BJ (cell line): ENCODE results near the gene SLC2A14.

GRCh38 chr12:7107883-7109014 is 765 bp downstream of the C1RL start:
- CAGE, long polyA plus RNA = start-site peak on the plus strand at chr12:7108616-7108681, 86 and 42 reads in 2 replicates
- RRBS = 3% methylated on average over 15 of the region's 35 CpGs

- CAGE, long polyA plus RNA = no peak
- RRBS = no CpG with 5 or more reads among the region's 5 CpGs
Measured at GRCh38 chr12:7134048-7134440, 3.9 kb downstream of the CLSTN3 start.

- CAGE, long polyA plus RNA = no peak
- RRBS = no CpG with 5 or more reads among the region's 2 CpGs
Measured at GRCh38 chr12:7197891-7198241, 8.4 kb downstream of the PEX5 start.

- CAGE, long polyA plus RNA = no peak
- RRBS = no CpG with 5 or more reads among the region's 6 CpGs
Measured at GRCh38 chr12:7373335-7373728, 69.5 kb downstream of the ACSM4 start.

DNA sequence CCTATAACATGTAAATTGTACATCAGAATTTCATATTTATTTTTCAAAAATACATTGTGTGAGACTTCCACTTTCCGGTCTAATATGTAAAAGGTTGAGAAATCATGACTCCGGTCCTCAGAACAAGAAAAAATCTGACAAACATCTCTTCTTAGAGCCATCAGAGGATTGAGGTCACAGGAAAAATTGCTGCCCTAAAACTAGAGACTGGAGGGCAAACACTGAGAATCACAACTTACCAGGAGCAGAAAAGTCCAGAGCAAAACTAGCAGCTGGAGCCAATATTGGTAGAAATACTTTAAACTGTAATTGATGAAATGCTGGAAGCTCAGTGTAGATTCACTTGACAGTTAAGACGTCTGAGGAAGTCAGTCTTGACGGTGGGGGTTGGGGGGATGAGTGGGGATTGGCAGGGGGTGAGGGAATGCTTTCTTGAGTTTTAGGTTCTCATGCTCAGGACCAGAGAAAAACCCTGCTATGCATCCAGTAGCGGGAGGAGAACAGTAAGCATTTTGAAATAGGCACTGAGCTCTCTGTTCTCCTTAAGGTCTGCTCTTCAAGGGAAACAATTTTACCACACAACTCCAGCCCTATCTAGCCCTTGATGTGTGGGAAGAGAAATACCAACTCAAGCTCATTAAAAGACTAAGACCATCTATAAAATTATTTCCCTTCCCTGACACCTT is 71.5 kb upstream of the CD163 start:
- CAGE, long polyA plus RNA = no peak
- RRBS = no CpG with 5 or more reads among the region's 5 CpGs

DNA sequence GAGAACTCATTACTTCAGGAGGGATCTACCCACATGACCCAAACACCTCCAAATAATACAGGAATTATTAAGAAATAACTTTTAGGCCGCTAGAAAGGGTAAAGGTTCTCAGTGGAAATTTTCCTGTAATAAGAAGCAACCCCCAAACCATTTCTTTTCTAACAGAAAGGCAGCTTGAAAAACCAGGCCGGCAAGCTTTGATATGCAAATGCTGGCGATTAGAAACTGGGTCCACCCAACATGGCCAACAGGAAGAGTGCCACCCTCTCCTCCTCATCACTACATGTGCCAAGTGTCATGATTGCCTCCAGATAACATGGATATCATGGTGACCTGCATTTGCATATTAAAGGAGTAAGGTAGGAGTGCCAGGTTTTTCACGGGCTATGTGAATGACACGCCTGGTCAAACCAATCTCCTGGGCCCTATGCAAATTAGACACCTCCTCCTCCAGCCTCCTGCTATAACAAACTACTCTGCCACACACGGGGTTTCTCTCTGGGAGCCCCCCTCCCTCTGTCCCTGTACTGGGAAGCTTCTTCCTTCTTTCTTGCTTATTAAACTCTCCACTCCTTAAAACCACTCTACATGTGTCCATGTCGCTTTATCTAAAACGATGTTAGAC is 27.7 kb downstream of the APOBEC1 start:
- CAGE, long polyA plus RNA = no peak
- RRBS = no CpG with 5 or more reads among the region's 8 CpGs

DNA sequence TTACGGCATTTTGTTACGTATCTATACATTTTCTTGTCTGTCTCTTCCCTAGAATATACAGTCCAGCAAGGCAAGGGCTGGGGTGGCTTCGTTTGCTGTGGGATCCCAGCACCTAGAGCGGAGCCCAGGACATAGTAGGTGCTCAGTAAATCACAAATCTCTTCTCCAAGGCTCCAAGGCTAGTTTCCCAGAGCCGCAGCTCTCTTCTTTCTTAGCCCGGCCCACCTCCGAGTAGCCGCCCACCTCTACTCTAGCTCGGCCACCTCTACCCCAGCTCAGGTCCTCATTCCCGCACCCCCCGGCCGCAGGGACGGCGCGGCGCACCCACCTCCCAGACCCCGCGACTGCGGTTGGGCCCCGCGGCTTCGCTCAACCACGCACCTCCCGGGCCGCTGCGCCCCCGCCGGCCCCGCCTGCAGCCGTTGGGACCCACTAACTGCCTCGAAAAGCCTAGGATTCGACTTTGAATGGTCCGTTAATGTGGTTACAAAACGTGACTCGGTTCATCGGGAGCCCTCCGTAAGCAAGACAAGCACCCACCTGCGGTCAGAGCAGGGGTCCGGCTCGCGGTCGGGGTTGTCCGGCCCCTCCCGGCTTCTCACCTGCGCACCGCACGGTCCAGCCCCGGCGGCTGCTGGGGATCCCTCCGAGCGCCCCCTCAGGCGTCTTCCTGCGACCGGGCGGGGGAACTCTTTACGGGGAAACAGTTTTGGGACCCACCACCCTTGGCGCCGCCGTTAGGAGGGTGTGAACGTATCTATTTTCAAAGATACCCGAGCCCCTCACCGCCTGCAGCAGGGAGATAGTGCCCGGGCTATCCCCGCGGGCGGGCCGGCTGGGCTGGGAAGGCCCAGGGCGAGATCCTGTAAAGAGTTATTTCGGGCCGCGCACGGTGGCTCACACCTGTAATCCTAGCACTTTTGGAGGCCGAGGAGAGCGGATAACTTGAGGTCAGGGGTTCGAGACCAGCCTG is at the start of gene SLC2A14:
SLC2A14 (minus strand) TSS at position 437 of the 973 bp plus-strand sequence.
- CAGE, long polyA plus RNA = no peak
- RRBS = 15% methylated on average over 19 of the region's 75 CpGs

GRCh38 chr12:7925595-7926360 is 10.2 kb downstream of the SLC2A3 start:
- CAGE, long polyA plus RNA = no peak
- RRBS = no CpG with 5 or more reads among the region's 8 CpGs

DNA sequence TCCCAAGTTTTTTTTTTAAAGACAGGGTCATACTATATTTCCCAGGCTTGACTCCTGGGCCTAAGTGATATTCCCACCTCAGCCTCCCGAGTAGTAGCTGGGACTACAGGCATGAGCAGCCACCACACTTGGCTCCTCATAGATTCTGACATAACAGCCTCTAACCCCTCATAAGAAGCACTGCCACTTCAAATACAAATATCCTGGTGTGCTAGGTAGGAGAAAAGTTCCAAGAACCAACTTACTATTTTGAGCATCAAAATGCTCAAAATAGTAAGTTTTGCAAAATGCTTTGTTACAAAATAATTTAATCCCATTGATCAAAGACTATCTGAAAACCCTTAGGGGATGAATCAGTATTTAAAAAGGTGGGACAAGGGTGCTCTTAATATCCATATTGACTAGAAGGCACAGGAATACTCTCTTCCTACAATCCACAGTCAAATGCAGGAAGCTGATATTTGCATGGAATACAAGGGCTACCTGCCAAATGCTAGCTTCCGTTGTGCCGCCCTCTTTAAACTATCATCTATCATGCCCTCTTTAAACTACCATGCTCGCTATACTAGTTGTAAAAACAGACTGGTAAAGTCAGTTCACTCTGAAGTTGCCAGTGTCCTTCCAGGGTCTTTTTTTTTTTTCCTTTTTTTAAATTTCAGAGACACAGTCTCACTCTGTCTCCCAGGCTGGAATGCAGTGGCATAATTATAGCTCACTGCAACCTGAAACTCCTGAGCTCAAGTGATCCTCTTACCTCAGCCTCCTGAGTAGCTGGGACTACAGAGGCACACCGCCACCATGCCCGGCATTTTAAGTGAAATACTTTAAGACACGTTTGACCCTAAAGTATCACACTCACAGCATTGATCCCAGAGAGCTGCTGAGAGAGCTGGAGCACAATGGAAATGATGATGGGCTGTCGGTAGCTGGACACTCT is 6.9 kb downstream of the SLC2A3 start:
- CAGE, long polyA plus RNA = no peak
- RRBS = no CpG with 5 or more reads among the region's 8 CpGs

GRCh38 chr12:8629185-8629740 is 16.6 kb upstream of the AICDA start:
- CAGE, long polyA plus RNA = no peak
- RRBS = no CpG with 5 or more reads among the region's 3 CpGs

- CAGE, long polyA plus RNA = no peak
- RRBS = no CpG with 5 or more reads among the region's 13 CpGs
Measured at GRCh38 chr12:8844727-8845304, 22.4 kb downstream of the A2ML1 start.

GRCh38 chr12:8948608-8949117 is 782 bp downstream of the M6PR start:
- CAGE, long polyA plus RNA = no peak
- RRBS = no CpG with 5 or more reads among the region's 9 CpGs

DNA sequence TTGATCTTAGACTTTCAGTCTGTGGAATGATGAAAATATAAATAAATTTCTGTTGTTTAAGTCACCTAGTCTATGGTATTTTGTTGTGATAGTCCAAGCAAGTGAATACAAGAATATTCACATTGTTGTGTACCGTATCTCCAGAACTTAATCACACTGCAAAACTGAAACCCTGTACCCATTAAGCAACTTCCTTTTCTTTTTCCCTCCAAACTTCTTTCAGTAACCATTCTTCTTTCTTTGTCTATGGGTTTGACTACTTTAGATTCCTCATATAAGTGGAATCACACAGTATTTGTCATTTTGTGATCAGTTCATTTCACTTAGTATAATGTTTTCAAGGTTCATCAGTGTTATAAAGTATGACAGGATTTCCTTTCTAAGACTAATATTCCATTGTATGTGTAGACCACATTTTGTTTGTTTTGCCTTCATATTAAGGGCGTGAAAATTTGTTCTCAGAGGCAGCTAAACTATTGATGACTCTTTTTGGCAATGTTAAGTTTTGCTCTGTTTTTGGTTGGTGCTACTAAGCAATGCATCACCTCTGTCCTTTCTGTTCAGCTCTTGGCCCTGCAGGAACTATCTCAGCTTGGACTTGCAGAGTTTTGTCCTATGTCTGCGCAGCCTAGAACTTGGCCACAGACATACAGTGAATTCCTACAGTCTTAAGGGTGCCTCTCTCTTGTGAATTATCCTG is 1.7 kb upstream of the KLRG1 start:
- CAGE, long polyA plus RNA = no peak
- RRBS = no CpG with 5 or more reads among the region's 3 CpGs

DNA sequence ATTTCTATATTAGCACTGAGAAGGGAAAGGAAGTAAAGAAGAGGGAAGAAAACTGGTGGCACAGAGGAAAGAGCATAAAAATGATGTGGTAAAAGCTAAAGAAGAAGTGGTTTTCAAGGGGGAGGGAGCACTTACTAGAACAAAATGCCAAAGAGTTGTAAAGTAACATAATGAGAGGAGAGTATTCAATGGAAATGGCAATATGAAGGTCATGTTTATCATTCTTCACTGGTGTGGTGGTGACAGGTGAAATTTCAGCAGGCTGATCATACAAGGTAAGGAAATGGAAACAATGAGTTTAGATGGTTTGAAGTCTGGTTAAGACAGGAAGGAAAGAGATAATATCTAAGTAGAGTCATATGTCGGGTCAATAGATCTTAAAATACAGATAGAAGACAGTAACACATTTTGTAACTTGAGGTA is 35.6 kb downstream of the KLRG1 start:
- CAGE, long polyA plus RNA = no peak
- RRBS = no CpG with 5 or more reads among the region's 1 CpG

- CAGE, long polyA plus RNA = no peak
- RRBS = no CpG with 5 or more reads among the region's 8 CpGs
Measured at GRCh38 chr12:9077888-9078498, 37.7 kb downstream of the A2M start.

GRCh38 chr12:9120267-9120897 is 4.7 kb upstream of the A2M start:
- CAGE, long polyA plus RNA = no peak
- RRBS = no CpG with 5 or more reads among the region's 5 CpGs

DNA sequence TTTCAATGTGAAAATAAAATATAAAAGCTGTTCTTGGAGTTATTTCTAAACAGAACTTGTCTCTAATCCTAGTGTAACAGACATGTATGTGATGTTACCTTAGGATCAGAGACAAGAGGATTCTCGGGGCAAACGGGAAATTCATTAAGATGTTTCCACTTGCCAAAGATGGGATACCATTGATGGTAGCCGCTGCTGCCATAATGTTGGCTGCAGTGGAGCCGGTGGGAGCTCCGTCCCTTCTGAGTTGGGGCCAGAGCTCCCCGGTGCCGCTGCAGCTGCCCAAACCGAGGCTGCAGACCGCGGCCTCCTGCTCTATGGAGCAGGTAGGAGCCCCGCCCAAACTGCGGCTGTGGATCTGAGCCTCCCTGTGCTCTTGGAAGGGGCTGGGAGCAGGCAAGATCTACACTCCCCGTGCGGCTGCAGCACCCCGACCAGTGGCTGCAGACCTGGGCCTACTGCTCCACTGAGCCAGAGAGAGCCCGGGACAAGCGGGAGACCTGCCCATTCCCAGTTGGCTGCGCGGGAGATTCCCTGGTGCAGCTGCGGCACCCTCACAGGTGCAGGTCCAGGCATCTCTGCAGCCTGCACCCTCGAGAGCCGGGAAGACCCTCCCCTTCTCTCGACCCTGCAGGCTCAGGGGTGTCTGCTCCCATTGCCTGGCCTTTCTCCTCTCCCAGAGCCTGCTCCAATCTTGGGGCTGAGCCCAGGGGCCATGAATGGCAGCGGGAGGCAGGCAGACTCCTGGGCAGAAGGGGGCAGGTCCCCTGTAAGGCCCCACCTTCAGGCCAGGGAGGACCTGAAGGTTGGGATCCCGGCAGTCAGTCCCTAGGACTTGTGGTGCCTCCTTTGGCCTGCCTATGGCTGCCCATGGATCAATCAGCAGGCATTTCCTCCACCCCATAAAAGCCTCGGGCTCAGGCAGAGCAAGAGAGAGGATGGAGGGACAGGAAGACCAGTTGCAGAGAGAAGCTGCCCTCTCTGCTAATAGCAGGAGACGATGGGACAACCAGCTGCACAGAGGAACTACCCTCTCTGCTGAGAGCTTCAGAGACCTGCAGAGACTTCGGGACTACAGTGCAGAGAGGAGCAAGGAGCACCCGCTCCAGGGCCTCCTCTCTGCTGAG is 8.7 kb upstream of the A2M start:
- CAGE, long polyA plus RNA = no peak
- RRBS = 79% methylated on average over 4 of the region's 29 CpGs

- CAGE, long polyA plus RNA = no peak
- RRBS = no CpG with 5 or more reads among the region's 7 CpGs
Measured at GRCh38 chr12:9366972-9367686, 158.9 kb upstream of the PZP start.

DNA sequence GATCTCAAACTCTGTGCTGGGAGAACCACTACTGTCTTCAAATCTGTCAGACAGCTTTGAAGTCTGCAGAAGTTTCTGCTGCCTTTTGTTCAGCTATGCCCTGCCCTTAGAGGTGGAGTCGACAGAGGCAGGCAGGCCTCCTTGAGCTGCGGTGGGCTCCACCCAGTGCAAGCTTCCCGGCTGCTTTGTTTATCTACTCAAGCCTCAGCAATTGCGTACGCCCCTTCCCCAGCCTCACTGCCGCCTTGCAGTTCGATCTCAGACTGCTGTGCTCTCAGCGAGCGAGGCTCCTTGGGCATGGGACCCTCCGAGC is 25.0 kb upstream of the KLRB1 start:
- CAGE, long polyA plus RNA = no peak
- RRBS = no CpG with 5 or more reads among the region's 10 CpGs

- CAGE, long polyA plus RNA = no peak
- RRBS = no CpG with 5 or more reads among the region's 1 CpG
Measured at GRCh38 chr12:9668035-9668692, 1.3 kb upstream of the CLEC2D start.